ENCODE results near the genes PAX4, METTL2B and GARIN1A.

GRCh38 chr7:124992863-124993529, 63.4 kb upstream of the POT1 start:
- PRO-cap: no peak

DNA sequence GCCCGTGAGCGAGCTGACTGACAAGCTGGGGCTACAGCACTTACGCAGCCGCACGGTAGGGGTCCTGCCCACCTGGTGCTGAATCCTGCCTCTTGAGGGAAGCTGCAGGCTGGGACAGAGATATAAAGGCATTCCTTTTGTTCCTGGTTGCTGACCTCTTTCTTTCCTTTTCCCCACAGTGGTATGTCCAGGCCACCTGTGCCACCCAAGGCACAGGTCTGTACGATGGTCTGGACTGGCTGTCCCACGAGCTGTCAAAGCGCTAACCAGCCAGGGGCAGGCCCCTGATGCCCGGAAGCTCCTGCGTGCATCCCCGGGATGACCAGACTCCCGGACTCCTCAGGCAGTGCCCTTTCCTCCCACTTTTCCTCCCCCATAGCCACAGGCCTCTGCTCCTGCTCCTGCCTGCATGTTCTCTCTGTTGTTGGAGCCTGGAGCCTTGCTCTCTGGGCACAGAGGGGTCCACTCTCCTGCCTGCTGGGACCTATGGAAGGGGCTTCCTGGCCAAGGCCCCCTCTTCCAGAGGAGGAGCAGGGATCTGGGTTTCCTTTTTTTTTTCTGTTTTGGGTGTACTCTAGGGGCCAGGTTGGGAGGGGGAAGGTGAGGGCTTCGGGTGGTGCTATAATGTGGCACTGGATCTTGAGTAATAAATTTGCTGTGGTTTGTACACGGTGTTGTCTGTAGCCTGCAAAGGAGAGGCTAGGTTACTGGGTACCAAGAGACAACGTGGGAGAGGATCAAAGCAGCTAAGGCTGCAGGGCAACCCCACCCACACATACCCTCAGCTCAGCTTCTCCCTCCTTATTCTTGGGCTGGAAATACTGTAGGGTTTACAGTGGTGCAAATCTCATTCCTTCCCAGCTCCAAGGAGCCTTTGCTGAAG, 2.3 kb upstream of the FSCN3 start:
- PRO-cap: no peak

- PRO-cap: no peak
Observed at GRCh38 chr7:127617921-127618541, at the start of gene PAX4. TSS of gene PAX4 (minus strand) at chr7:127618142.

DNA sequence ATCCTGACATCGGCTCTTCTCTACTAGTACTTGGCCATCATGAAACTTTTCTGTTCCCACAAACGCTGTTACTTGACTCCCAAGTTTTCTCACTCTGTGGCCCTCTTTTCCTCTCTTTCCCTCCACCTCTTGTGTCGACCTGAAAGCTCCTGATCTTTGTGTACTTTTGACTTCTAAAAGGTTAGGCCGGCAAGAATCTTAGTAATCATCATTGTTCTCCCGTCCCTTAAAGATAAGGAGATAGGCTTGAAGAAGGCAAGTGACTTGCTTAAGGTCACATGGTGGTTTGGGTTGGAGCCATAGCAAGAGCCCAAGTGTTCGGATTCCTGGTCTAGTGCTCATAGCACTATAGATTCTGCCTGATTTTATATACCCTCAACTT, 823 bp downstream of the SND1 start:
- PRO-cap: no peak

DNA sequence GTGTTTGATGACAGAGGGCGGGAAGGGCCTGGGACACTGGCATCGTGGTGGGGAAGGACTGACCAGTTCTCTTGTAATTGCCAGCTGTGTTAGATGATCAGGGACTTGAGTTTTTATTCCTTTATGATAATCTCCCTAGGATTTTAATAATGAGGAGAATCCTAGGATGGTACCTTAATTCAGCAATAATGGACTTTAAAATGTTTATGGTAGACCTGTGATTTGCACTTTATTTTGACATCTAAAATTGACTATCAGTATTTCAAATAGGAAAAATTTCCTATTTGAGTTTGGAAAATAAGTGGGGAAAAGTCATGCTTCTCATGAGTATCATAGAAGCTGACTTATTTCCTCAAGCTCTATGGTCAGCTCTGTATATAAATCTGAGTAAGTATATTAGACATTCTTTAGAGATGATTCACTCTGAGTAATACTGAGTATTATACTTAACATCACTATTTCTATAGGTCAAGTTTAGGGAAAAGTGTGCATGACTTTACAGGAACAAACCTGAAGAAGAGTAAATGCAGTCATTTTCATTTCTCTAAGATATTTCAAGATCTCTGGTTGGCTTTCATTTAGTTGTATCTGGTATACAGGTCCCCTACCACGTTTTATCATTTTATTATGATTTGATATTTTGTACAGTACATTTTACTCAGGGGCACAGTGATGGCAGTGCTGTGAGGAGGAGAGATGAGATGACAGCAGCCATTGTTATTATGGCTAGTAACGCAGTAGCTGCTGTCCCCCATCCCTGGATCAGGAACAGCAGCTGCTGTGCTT, 15.0 kb downstream of the SND1 start:
- PRO-cap: no peak

GRCh38 chr7:128075636-128076055, 44.4 kb upstream of the LRRC4 start:
- PRO-cap: no peak

DNA sequence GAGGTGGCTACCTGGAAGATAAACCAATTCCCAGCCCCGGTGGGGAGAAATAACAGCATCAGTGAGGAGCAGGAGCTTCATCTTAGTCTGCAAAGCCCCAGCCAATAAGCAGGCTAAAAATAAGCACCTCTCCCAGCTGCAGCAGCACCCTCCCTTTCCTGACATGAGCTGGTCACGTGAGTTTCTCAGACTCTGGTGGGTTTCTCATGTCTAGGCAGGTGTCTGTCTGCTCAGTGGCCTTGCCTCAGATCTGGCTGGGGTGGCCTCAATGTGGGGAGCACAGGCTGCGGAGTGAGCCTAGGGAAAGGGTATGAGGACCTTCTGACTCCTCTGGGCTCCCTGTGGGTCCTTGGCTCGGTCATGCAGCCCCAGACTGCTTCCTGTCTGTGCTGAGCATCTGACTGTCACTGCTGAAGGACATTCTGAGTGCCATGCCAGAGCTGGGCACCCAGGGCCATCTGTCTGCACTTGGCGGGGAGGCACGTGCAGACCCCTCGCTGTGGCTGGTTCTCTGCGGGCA, 81.6 kb upstream of the LRRC4 start:
- PRO-cap: no peak

- PRO-cap: no peak
Observed at GRCh38 chr7:128264527-128264993, 23.5 kb downstream of the LEP start.

- PRO-cap: no peak
Observed at GRCh38 chr7:128271333-128272077, 30.4 kb downstream of the LEP start.

DNA sequence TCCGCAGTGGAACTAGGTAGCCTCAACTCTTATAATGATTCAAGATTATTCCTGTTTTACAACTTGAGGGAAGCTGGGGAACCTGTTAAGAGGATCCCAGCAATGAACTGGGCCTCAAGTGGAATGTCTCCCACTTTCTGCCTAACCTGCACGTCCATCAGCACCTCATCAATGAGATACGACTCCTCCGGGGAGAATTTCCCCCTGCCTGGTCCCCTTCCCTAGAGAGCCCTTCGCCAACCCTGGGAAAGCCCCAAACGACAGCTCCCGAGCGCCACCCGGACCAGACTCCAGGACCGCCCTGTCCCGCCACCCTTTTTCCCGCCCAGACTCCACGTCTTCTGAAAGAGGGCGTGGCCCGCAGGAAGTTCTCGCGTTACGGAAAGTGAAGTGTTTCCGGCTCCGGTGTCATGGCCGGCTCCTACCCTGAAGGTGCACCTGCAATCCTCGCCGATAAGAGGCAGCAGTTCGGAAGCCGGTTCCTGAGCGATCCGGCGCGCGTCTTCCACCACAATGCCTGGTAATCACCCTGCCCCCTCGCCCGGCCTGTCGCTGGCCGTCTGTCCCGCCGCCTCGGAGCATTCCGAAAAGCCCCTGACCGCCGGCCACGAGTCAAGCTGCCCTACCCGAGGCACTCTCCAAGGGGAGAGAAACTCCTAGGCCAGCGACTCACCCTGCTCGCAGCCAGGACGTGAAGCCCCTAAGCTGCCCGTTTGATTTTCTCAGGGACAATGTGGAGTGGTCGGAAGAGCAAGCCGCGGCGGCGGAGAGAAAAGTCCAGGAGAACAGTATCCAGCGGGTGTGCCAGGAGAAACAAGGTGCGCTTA, at the start of gene METTL2B:
Gene METTL2B, plus strand, starts transcription at position 393 of the 827 bp plus-strand sequence.
- PRO-cap: bidirectional peak, plus-strand start at position 466 of the sequence, minus-strand start at position 291 of the sequence

- PRO-cap: bidirectional peak, plus-strand start at chr7:128532305, minus-strand start at chr7:128532046; unidirectional peak, minus-strand start at chr7:128532415
Observed at GRCh38 chr7:128532173-128532555, 55.6 kb downstream of the METTL2B start.

- PRO-cap: no peak
Observed at GRCh38 chr7:128671982-128672420, at the start of gene GARIN1A. TSS of gene GARIN1A (plus strand) at chr7:128672292.

- PRO-cap: no peak
Observed at GRCh38 chr7:128673082-128673570, 1.0 kb downstream of the GARIN1A start.

- PRO-cap: no peak
Observed at GRCh38 chr7:128708784-128709221, 6.4 kb upstream of the GARIN1B start.

DNA sequence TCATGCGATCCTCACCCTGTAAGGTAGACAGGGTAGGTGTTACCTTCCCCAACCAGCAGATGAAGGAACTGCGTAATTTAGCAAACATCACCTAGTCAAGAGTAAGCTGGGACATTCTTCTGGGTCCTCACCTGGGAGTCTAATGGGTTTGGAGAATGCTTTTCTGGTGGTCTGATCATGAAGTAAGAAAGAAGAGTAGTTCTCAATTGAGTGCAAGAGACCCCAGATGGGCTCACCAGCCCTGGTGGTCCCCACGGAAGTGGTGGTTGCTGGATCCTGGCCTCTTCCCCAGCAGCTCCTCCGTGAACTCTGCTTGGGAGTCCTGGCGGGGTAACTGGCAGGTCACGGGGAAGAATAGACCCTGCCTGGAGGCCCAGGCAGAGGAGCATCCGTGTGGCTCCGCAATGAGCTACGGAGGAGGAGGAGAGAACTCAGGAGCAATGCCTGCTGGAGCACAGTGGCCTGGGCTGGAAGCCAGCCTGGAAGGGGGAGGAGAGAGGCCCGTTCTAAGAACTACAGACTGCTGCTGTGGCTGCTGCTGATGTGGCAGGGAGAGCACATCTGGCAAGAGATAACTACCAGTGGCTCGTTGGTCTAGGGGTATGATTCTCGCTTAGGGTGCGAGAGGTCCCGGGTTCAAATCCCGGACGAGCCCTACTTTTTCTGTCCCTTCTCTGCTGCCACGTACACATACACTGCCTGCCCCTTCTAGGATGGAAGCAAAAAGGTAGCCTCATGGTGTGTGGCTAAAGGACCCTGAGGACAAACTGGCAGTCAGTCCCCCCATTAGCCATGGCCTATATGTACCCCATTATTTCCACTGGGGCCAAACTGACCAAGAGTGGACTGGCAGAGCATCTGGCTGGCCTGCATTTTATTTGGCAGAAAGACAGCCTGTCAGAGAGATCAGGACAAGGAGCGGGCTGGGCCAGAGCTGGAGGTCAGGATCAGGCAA, 7.5 kb upstream of the OPN1SW start:
- PRO-cap: no peak

DNA sequence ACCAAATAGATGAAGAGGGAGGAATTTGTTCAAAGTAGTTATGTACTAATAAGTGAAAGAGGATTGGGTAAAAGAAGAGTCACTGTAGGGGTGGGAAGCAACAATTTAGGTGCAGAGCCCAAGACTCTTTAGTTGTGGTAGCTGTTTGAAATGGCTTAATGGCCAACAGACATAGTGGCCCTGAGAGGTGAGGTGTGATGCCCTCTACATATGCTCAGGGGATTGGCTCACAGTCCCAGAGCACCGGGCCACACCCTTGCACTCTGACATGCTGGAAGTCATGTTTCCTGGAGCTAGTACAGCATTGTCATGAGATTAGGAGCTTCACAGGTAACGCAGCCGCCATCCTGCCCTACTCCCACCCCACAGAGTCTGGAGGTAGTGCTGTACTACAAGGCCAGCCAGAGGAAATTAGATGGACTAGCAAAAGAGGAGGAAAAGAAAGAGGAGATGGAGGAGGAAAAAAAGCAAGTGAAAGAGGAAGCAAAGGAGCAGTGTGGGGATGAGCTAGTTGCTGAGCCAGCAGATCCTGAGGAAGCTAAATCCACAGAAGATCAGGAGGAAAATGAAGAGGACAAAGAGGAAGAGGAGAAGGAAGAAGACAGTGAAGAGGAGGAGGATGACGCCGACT, 14.8 kb upstream of the FLNC start:
- PRO-cap: no peak

DNA sequence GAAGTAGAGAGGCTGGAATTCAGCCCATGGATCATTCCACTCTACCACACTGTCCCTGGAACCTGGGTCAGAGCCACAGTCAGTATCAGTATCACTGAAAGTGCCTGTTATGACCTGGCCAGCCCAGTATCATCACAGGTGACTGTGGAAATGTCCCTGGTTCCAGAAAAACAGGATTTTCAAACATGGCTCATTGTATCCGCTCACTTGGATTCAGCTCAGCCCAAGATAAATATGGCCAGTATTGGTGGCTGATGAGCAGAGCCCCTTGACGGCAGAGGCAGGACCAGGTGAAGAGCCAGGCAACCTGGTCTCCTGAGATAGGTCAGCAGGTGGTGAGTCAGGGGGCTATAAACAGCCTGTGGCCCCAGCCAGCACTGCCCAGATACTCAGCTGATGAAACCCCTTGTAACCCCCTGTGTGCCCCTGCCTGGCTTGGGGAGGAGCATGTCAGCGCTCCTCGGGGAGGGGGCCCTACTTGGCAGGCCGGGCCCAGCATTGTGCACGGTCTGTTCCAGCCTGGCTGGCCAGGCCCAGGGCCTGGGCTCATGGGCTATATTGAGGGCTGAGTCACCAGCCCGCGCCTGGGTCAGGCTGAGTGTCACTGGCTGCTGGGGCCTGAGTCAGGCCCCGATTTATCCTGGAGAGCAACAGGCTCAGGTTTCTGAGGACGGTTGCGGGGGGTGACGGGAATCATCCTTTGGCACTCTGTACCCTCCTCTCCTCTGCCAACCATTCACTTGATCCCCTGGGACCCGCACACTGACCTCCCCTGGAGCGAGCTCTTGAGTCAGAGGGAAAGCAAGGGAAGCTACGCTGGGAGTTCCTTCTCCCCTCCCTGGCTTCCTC, 2.9 kb upstream of the FLNC start:
- PRO-cap: no peak

DNA sequence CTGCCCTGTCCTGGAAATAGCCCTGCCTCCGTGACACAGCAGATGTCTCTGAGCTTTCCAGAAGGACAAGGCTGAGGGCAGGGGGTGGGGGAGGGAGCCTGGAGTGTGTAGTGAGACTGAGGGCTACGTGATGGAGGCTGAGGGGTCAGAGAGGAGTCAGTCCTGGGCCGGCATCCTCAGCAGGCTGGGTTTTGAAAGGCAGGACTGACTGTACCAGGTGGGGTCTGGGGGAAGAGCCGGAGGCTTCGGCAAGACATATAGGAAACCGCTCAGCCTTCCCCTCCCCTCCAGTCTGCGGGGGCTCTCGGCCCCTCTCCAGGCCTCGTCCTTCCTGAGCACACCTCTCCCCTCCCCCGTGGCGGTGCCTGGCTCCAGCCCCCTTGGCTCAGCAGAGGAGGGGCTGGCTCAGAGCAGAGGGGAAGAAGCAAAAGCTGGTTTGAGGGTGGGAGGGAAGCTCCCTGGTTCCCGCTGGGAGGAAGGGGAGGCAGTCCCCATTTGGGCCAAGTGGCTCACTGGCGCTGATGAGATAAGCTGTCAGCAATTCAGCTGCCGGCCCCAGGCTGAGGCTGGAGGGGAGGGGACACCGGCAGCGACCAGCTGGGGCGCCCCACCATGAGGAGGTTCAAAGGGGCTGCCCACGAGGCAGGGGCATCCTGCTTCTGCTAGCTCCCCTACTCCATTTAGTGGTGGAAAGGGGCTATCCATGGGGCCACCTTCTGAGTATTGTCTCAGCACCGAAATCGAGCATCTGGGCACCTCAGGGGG, 2.2 kb downstream of the FLNC start:
- PRO-cap: no peak

DNA sequence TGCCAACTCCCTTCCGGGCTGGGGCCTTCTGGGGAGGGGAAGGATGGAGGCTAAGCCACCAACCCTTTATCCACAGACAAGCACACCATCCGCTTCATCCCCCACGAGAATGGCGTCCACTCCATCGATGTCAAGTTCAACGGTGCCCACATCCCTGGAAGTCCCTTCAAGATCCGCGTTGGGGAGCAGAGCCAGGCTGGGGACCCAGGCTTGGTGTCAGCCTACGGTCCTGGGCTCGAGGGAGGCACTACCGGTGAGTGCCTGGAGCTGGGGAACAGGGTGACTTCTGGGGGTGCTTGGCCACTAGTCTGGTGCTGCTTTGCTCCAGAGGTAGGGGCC, 6.0 kb upstream of the ATP6V1F start:
- PRO-cap: no peak

DNA sequence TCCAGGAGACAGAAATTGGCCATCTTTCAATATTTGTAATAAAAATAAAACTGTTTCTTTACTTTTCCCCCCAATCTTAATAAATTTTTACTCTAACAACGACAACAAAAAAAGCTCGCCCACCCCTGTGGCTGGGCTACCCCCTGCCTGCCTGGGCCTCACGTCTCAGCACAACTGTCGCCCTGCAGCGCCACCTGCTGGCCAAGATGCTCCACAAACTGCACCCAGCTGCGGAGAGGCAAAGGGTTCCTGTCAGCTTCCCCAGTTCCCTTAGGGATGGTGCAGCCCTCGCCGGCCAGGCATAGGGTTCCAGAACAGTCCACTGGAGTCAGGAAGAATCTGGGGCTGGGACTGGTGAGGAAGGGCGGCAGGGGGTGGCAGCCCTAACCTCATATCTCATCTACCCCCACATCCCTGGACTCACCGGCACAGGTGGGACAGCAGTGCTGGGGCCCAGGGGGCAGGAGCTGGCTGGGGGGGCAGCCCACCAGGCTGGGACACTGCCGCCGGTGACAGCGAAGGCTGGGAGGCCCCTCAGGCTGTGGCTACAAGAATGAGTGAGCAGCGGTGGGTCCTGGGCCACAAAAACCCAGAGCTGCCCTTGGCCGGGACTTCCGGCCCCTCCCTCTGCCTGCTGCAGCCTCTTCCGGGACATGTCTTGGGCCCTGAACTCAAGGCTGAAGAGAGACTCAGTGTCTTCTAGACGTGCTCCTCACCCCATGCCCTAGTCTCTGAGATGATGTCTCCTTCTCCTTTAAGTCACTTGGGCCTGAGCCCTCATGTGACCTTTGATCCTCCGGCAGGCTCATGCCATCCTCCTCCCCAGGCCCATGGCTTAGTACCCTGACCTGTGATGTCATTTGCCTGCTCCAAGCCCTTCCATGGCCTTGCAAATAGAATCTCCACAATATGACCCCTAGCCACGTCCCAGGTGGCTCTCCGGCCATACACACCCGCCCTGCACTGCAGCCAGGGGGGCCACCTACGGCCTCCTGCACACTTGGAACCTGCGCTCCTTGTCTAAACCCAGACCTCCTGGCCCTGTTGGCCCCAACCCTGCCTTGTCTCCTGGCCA, 17.8 kb downstream of the ATP6V1FNB start:
- PRO-cap: no peak

Measured in A673 (cell line).